Skeletal muscle tissue (tissue), 7 donors: Measurements from ENCODE around the genes SLC15A4, TMEM132D, FZD10 and RIMBP2.

- PRO-cap, 3 experiments: no peak in any of the 3 experiments
- RAMPAGE, long total RNA: no peak
Measured at GRCh38 chr12:125387182-125387785, 201.1 kb downstream of the TMEM132B start.

GRCh38 chr12:126725761-126726031 lies 1539.5 kb downstream of the TMEM132B start:
- PRO-cap, 3 experiments: no peak in any of the 3 experiments
- RAMPAGE, long total RNA: no peak
- RRBS, 2 experiments: no CpG with 5 or more reads among the region's 8 CpGs

GRCh38 chr12:126845133-126845415 lies 1421.9 kb upstream of the TMEM132C start:
- PRO-cap, 3 experiments: peak in 2 of 3 experiments; most common plus-strand start chr12:126845237 (in 2)
- RAMPAGE, long total RNA: no peak
- RRBS, 2 experiments: no CpG with 5 or more reads among the region's 3 CpGs

DNA sequence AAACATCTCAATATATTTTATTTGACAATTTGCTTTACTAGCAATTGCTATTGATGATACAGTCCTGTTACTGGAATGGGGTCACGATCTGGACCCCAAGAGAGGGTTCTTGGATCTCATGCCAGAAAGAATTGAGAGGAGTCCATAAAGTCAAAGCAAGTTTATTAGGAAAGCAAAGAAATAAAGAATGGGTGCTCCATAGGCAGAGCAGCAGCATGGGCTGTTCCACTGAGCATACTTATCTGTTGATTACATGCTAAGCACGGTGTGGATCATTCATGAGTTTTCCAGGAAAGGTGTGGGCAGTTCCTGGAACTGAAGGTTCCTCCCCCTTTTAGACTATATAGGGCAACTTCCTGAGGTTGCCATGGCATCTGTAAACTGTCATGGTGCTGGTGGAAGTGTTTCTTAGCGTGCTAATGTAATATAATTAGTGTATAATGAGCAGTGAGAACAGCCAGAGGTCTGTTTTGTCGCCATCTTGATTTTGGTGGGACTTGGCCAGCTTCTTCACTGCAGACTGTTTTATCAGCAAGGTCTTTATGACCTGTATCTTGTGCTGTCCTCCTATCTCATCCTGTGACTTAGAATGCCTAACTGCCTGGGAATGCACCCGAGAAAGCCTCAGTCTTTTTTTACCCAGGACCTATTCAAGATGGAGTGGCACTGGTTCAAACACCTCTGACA lies 1359.0 kb upstream of the TMEM132C start:
- PRO-cap, 3 experiments: no peak in any of the 3 experiments
- RAMPAGE, long total RNA: no peak
- RRBS, 2 experiments: no CpG with 5 or more reads among the region's 5 CpGs

DNA sequence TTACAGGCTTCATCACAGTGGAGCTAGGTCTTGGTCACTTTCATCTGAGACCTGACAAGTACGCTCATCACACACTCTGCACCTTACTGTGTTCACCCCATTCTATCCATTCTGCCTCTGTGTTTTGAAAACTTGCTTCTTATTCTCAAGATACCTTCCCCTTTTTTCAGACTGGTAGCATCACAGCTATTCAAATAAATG lies 1104.3 kb upstream of the TMEM132C start:
- PRO-cap, 3 experiments: no peak in any of the 3 experiments
- RAMPAGE, long total RNA: no peak
- RRBS, 2 experiments: no CpG with 5 or more reads among the region's 1 CpG

- PRO-cap, 3 experiments: no peak in any of the 3 experiments
- RAMPAGE, long total RNA: no peak
- RRBS, 2 experiments: no CpG with 5 or more reads among the region's 1 CpG
Measured at GRCh38 chr12:127944270-127944501, 322.8 kb upstream of the TMEM132C start.

GRCh38 chr12:128486889-128487283 lies 219.9 kb downstream of the TMEM132C start:
- PRO-cap, 3 experiments: no peak in any of the 3 experiments
- RAMPAGE, long total RNA: no peak
- RRBS, 2 experiments: 8 to 11% methylated on average over 4 of the region's 6 CpGs

DNA sequence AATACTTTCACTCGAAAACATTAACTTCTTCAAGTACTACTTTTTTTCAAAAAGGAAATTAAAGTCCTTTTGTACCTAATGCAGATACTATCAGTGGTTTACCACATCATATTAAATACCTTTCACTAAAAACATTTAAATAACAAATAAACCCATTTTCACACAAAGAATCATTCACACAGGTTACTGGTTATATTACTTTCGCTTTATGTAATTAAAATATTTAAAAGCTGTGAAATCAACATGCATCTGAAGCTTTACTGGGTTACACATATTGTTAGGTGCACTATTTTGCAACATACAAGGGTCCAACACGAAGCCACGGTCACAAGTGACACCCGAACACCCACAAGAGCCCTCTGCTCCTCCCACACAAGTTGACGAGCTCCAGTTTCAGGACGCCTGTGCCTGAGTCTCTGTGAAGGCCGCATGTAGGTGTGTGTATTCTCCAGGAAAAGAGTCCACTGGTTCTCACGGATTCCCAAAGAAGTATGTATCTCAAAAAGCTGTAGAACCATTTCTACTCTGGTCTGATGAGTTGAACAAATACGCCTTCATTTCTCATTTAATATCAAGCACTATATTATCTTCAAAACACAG lies 12.0 kb downstream of the SLC15A4 start:
- PRO-cap, 3 experiments: peak in 2 of 3 experiments; most common plus-strand start position 396 of the sequence (in 2); most common minus-strand start position 333 of the sequence (in 2)
- RAMPAGE, long total RNA: no peak
- RRBS, 2 experiments: no CpG with 5 or more reads among the region's 10 CpGs

- PRO-cap, 3 experiments: peak in 3 of 3 experiments; most common plus-strand start chr12:128823456 (in 2); most common minus-strand start chr12:128823983 (in 3)
- RAMPAGE, long total RNA: no peak
- RRBS, 2 experiments: 2 to 3% methylated on average over 17 to 24 of the region's 127 CpGs
Measured at GRCh38 chr12:128823051-128824242, at the start of gene SLC15A4. Gene SLC15A4, minus strand, starts transcription at chr12:128823958.

- PRO-cap, 3 experiments: no peak in any of the 3 experiments
- RAMPAGE, long total RNA: no peak
- RRBS, 2 experiments: no CpG with 5 or more reads among the region's 10 CpGs
Measured at GRCh38 chr12:128861320-128861777, 8.1 kb downstream of the GLT1D1 start.

GRCh38 chr12:129903759-129904614 lies at the start of gene TMEM132D:
Gene TMEM132D, minus strand, starts transcription at chr12:129904025.
- PRO-cap, 3 experiments: no peak in any of the 3 experiments
- RAMPAGE, long total RNA: no peak
- RRBS, 2 experiments: 2 to 3% methylated on average over 56 to 60 of the region's 102 CpGs

GRCh38 chr12:130125713-130126497 lies 36.4 kb upstream of the FZD10 start:
- PRO-cap, 3 experiments: no peak in any of the 3 experiments
- RAMPAGE, long total RNA: no peak
- RRBS, 2 experiments: no CpG with 5 or more reads among the region's 23 CpGs

DNA sequence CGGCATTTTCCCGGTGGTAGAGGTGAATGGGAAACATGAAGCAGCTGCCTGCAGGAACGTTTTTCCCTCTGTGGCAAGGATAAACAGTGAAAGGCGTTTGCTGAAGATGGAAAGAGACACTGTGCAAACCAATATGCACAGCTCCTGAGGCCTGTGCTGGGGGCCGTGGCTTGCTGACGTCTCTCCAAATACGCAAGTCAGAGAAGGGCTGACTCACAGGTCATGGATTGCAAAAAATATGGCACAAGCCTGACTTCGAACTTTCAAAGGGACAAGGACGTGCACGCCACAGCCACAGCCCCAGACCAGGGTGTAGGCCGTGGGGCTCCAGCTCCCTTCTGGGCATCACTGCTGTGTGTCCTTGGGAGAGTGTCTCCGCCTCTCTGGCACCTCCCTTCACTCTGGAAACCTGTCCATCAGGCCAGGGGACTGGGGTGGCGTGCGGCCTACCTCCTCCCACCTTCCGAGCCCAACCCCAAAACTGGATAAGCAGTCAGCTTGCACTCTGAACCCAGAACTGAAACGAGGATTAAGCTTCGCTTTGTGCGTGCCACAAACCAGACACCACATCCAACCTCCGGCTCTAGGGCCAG lies 22.2 kb upstream of the FZD10 start:
- PRO-cap, 3 experiments: no peak in any of the 3 experiments
- RAMPAGE, long total RNA: no peak
- RRBS, 2 experiments: no CpG with 5 or more reads among the region's 19 CpGs

DNA sequence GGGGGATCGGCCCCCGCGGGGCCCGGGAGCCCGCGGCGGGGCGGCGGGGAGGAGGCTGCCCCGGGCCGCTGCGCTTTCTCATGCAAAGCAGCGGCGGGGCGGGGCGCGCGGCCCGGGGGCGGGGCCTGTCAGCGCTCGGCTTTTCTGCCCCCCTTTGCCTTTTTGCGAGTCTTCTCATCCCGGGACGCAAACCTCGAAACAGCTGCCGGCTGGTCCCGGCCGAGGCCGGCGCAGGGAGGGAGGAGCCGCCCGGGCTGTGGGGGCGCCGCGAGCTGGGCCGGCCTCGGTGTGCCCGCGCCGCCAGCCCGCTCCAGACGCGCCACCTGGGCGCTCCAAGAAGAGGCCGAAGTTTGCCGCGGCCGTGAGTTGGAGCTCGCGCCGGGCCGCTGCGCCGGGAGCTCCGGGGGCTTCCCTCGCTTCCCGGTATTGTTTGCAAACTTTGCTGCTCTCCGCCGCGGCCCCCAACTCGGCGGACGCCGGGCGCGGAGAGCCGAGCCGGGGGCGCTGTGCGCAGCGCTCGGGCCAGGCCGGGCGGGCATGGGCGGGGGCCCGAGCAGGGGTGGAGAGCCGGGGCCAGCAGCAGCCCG lies at the start of gene FZD10:
Gene FZD10 (plus strand): TSS at position 171 of the 587 bp plus-strand sequence.
- PRO-cap, 3 experiments: peak in 2 of 3 experiments; most common plus-strand start position 171 of the sequence (in 2); most common minus-strand start position 54 of the sequence (in 2)
- RAMPAGE, long total RNA: no peak
- RRBS, 2 experiments: 2 to 3% methylated on average over 46 of the region's 79 CpGs

- PRO-cap, 3 experiments: no peak in any of the 3 experiments
- RAMPAGE, long total RNA: no peak
- RRBS, 2 experiments: no CpG with 5 or more reads among the region's 8 CpGs
Measured at GRCh38 chr12:130408181-130408525, 70.5 kb downstream of the PIWIL1 start.

GRCh38 chr12:130713252-130713698 lies 2.8 kb downstream of the RIMBP2 start:
- PRO-cap, 3 experiments: no peak in any of the 3 experiments
- RAMPAGE, long total RNA: no peak
- RRBS, 2 experiments: 7 to 8% methylated on average over 5 of the region's 8 CpGs

GRCh38 chr12:130716125-130716875 lies at the start of gene RIMBP2:
Gene RIMBP2, minus strand, starts transcription at chr12:130716299.
- PRO-cap, 3 experiments: no peak in any of the 3 experiments
- RAMPAGE, long total RNA: no peak
- RRBS, 2 experiments: under 1 to 2% methylated on average over 5 of the region's 24 CpGs

- PRO-cap, 3 experiments: no peak in any of the 3 experiments
- RAMPAGE, long total RNA: no peak
- RRBS, 2 experiments: no CpG with 5 or more reads among the region's 6 CpGs
Measured at GRCh38 chr12:130873523-130874314, 1.9 kb downstream of the RAN start.

DNA sequence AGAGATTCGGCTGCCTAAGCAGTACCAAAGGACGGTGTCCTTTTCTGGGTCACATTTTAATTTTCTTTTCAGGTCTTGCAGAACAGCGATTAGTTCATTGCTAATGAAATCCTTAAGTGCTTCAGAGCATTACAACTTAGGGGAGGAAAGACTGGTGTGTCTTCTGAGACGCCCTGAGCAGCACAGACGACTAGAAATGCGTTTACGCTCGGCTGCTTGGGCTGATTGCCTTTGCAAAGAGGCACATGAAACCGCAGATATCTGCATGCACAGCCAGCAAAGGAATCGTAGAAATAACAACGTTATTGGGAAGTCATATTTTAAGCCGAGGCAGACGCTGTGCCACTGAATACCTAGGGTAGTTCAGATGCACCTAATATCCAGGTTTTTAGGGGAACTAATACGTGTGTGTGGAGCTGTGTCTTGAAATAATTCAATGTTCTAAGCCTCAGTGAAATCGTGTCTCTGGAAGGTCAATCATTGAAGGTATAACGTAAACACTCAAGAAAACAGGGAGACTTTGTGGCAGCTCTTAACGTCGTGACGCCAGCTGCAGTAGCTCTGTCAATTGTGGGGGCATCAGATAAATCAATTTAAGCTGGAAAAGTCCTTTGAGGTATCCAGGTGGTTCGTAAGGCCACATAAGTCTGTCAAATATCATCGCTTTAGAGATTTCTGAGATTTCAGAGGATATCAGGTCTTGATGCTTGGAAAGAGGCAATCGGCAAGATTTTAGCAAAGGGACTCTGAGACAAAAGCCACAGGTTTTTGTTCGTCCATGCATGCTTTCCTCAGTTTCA lies 36.9 kb upstream of the ADGRD1 start:
- PRO-cap, 3 experiments: no peak in any of the 3 experiments
- RAMPAGE, long total RNA: no peak
- RRBS, 2 experiments: no CpG with 5 or more reads among the region's 23 CpGs

- PRO-cap, 3 experiments: no peak in any of the 3 experiments
- RAMPAGE, long total RNA: no peak
- RRBS, 2 experiments: no CpG with 5 or more reads among the region's 11 CpGs
Measured at GRCh38 chr12:130961677-130962326, 8.1 kb downstream of the ADGRD1 start.